ENCODE measurements around the gene PLEKHJ1.

- RAMPAGE, long total RNA: no peak
- RRBS: 74% methylated on average over 17 of the region's 38 CpGs
Measured at GRCh38 chr19:2094994-2095716, 971 bp downstream of the MOB3A start.

- RAMPAGE, long total RNA: no peak
- RRBS: 3% methylated on average over 3 of the region's 11 CpGs
Measured at GRCh38 chr19:2097077-2097202, 225 bp downstream of the IZUMO4 start.

- RAMPAGE, long total RNA: no peak
- RRBS: no CpG with 5 or more reads among the region's 38 CpGs
Measured at GRCh38 chr19:2100865-2102016, 4.5 kb downstream of the IZUMO4 start.

- RAMPAGE, long total RNA: no peak
- RRBS: no CpG with 5 or more reads among the region's 36 CpGs
Measured at GRCh38 chr19:2116419-2117107, 19.8 kb downstream of the IZUMO4 start.

GRCh38 chr19:2127691-2128340, 23.6 kb downstream of the AP3D1 start:
- RAMPAGE, long total RNA: no peak
- RRBS: 100% methylated on average over 1 of the region's 24 CpGs

DNA sequence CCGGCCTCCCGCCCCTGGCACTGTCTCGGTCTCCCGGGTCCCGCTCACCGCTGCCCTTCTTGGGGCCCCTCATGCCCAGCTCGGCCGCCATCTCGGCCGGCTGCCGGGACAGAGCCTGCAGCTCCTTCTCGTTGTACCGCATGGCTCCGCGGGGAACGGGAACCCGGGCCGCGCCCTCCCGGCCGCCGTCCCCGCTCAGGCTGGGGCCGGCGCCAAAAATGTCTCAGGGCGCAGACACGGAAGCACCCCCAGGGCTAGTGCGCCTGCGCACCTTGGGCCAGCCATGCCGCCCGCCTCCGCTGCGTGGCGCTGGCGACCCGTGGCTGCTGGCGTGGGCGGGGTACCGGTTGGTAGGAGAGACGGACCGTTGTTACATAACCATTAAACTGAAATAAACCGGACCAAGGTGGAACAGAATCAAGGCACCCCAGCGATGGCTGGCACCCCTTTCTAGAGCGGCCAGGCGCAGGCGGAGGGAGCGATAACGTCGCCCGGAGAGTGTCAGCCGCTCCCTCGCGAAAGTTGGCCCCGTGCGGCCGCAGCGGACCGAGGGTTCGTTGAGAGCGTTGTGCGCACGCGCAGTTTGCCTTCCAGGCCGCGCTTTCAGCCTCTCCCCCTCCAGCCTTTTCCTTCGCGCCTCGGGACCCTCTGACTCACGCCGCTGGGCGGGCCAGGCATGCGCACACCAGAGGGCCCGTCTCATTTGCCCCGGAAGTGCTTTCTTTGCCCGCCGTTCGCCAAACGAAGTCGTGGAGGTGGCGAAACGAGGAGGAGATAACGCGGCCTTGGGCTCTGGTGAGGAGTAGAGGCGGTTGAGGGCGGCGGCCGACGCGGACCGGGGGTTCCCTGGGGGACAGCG, at the start of gene PLEKHJ1:
TSS of gene PLEKHJ1 (minus strand) at position 223 of the 859 bp plus-strand sequence.
- RAMPAGE, long total RNA: start-site peak on the minus strand centred at position 182 of the sequence, 65 bp wide, 585 and 248 reads in 2 replicates; start-site peak on the plus strand centred at position 742 of the sequence, 33 bp wide, 46 and 54 reads in 2 replicates
- RRBS: 1% methylated on average over 25 of the region's 91 CpGs

- RAMPAGE, long total RNA: start-site peak on the plus strand at chr19:2269519-2269525, 1,311 and 488 reads in 2 replicates
- RRBS: 1% methylated on average over 47 of the region's 148 CpGs
Measured at GRCh38 chr19:2269392-2270637, 12.2 kb downstream of the PEAK3 start.

- RAMPAGE, long total RNA: no peak
- RRBS: 13% methylated on average over 10 of the region's 33 CpGs
Measured at GRCh38 chr19:2271348-2272067, 10.5 kb downstream of the PEAK3 start.

DNA sequence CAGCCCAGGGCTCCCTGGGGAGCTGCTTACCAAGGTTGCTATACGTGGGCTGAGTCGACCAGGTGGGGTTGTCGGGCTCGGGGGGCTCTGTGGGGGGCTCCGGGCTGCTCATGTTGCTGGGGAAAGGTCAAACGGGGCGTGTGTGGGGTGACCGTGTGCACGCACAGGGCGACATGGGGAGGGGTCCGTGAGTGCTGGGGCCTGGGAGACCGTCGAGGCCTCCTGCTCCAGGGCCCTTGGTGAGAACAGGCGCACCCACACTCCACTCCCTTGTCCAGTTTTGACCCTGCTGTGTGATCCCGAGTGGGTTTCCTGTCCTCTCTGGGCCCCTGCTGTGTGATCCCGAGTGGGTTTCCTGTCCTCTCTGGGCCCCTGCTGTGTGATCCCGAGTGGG, 1.2 kb downstream of the PEAK3 start:
- RAMPAGE, long total RNA: no peak
- RRBS: no CpG with 5 or more reads among the region's 17 CpGs

DNA sequence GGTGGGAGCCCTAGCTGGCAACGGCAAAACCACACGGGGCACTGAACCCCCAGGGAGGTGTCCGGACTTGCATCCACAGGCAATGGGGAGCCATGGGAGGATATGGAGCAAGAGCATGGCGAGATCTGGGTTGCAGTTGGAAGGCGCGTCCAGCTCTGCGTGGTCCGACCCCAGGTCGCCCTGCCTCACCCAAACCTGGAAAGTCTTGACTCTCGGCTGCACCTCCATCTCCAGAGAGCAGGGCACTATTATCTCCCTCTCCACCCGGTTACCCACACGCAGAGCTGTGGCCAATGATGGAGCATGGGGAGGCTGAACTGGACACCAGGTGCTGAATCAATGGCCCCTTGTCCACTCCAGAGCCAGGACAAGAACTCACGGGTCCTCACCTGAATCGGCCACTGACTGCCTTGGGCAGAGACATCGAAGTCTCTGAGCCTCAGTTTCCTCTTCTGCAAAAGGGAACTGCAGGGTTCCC, 4.4 kb downstream of the LINGO3 start:
- RAMPAGE, long total RNA: no peak
- RRBS: 30% methylated on average over 2 of the region's 15 CpGs

GRCh38 chr19:2305618-2306056, 2.3 kb downstream of the LINGO3 start:
- RAMPAGE, long total RNA: no peak
- RRBS: no CpG with 5 or more reads among the region's 12 CpGs

DNA sequence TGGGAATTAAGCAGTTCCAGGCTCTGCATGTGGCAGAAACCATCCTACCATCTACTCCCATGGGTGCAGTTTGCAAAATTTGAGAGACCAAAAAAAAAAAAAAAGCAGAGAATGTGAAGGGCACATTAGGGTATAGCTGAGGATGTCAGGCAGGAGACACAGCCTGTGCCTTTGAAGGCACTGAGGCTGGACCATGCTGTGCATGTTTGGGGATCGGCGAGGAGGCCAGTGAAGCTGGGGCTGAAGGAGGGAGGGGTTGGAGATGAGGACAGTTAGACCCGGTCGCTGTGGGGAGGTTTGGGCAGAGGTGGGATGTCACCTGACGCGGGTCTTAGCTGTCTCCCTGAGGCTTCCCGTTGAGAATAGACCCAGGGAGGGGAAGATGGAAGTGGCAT, 8.2 kb downstream of the TMPRSS9 start:
- RAMPAGE, long total RNA: no peak
- RRBS: no CpG with 5 or more reads among the region's 7 CpGs

GRCh38 chr19:2425046-2425841, 2.1 kb downstream of the TIMM13 start:
- RAMPAGE, long total RNA: no peak
- RRBS: 62% methylated on average over 38 of the region's 84 CpGs

DNA sequence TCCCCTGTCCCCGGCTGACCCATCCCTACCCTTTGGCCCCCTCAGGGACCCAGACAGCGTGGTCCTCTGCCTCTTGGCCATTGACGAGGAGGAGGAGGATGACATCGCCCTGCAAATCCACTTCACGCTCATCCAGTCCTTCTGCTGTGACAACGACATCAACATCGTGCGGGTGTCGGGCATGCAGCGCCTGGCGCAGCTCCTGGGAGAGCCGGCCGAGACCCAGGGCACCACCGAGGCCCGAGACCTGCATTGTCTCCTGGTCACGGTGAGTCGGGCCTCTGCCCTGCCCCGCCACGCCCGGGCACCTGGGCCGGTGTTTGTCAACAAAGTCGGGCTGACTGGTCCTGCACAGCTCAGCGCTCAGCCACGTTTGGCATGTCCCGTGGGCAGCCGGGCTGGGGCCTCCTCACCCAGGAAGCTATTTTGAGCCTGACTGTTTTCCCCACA, 1.1 kb downstream of the GADD45B start:
- RAMPAGE, long total RNA: no peak
- RRBS: 1% methylated on average over 14 of the region's 26 CpGs

- RAMPAGE, long total RNA: no peak
- RRBS: 14% methylated on average over 3 of the region's 30 CpGs
Measured at GRCh38 chr19:2477434-2478267, 1.7 kb downstream of the GADD45B start.

GRCh38 chr19:2500889-2501324, 25.0 kb downstream of the GADD45B start:
- RAMPAGE, long total RNA: no peak
- RRBS: no CpG with 5 or more reads among the region's 15 CpGs

- RAMPAGE, long total RNA: no peak
- RRBS: no CpG with 5 or more reads among the region's 29 CpGs
Measured at GRCh38 chr19:2503445-2504417, 27.8 kb downstream of the GADD45B start.

GRCh38 chr19:2567472-2568164, 91.7 kb downstream of the GADD45B start:
- RAMPAGE, long total RNA: no peak
- RRBS: 62% methylated on average over 4 of the region's 23 CpGs

DNA sequence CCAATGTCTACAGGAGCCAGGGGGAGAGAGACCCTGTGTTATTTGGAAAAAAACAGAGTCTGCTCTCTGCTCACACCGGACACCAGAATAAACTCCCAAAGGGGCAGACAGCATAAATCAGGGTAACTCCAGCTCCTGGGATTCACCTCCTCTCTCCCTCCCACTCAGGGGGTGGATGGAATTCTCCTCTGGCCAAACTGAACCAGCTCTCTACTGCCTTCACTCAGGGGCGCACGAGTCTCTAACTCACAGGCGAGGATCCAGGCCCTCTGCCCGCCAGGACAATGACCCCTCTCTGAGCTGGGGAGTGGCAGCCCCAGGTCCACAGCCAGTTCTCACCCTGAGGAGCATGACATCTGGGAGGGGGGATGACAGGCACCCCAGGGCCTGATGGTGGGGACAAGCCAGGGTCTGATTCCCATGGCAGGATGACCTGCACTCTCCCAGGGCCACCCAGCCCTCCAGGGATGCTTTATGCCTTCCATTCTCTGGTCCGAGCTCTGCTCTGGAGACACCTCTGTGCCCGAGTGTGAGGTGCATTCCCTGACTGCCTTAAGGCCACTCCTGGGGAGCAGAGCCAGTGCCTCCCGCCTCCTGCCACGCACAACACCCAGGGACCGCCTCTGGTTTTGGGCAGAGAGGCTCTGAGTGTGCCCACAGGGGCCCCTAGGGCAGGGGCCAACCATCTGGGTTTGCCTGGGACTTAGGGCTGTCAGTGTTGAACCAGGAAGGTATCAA, 66.3 kb downstream of the GNG7 start:
- RAMPAGE, long total RNA: no peak
- RRBS: no CpG with 5 or more reads among the region's 10 CpGs

DNA sequence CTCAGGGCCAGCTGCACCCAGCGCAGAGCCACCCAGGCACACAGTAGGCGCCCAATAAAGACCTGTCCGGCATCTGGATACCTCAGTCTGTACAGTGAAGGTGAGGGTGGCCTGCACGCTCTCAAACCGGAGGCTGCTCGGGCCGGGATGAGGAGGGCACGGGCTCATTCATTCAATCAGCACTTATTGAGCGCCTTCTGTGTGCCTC, 294 bp downstream of the SLC39A3 start:
- RAMPAGE, long total RNA: no peak
- RRBS: 2% methylated on average over 7 of the region's 9 CpGs

Data from hepatocyte (in vitro differentiated cells and primary cell).